ENCODE measurements around a stretch of chr1.

GRCh38 chr1:9723801-9724587 is 72.5 kb downstream of the PIK3CD start:
- RRBS = no CpG with 5 or more reads among the region's 15 CpGs

DNA sequence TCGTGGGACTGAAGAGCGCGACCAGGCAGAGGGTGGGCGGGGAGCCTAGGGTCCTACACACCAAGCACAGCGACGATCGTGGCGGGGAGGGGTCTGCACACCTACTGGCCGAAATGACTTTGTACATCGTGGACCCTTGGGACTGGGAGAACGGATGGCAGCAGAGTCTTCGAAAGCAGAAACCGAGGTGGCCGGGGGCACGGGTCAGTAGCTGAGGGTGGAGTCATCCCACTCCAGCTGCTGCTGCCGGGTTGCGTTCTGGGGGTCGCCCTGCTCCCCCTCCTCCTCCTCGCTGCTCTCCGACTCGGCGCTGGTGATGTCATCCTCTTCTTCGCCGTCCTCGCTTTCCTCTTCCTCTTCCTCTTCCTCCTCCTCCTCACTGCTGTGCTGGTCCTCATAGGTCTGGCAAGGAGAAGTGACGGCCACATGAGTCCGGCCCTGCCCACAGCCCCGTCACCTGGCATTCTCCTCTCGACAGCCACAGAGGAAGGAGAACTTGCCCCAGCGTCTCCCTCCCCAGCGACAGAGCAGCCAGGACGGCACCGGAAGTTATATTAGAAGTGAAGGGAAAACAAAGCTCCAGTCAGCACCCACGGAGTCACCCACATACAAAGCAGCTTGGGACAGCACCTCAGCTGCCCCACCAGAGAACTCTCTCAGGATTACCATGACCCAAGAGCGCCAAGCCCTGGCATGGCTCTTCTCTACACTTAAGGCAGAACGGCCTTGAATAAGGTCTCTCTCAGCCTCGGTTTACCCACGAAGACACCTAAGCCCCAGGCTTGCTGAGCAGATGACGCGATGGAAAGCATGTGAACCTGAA is 79.0 kb downstream of the PIK3CD start:
- RRBS = 83% methylated on average over 3 of the region's 40 CpGs

DNA sequence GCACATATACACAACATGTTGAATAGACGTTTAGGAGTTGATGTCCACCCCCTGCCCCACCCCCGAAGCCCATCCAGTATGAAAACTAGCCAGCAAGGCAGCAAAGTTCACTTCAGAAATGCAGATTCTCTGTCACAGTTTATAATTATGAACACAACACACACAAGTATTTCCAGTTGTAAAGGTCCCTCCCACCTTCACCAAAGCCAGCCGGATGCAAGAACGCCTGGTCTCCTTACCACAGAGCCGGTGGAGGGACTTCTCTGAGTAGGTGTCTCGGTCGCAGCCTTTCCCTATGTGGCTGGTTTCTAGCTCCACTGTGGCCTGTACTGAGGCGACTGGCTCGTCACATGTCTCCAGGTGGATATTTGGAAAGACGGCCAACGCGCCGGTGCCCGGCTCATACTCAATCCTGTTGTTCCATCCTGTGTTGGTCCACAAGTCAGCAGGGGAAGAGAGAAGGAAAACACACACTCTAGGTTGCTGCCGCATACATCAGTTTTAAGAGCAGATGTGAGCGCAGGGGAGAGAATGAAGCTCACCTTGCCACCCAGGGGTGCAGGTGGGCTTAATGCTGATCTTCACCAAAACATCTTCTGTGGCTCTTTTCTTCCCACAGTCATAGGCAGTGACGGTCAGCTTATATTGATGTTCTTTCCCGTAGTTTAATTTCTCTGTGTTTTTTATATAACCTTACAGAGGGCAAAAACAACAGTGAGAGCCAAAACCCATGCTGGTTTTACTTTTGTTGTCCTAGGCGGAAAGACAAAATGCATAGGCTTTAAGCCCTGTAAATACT is 74.3 kb downstream of the CLSTN1 start:
- RRBS = 80% methylated on average over 1 of the region's 19 CpGs

DNA sequence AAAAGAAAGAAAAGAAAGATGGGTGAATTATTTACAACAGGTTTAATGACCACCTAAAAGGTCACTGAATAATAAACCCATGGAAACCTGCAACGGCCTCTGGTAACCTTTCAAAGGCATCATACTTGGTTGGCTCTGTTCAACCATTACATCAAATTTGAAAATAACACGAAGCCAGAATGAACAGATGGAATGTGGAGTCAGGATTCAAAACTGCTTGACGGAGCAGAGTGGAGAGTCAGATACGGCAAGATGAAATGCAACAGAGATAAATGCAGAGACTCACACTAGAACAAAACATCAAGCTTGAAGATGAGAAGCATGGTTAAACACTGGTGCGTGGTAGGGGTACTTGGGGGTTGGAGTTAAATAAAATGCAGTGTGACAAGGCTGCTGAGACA is 27.1 kb downstream of the CLSTN1 start:
- RRBS = no CpG with 5 or more reads among the region's 5 CpGs

DNA sequence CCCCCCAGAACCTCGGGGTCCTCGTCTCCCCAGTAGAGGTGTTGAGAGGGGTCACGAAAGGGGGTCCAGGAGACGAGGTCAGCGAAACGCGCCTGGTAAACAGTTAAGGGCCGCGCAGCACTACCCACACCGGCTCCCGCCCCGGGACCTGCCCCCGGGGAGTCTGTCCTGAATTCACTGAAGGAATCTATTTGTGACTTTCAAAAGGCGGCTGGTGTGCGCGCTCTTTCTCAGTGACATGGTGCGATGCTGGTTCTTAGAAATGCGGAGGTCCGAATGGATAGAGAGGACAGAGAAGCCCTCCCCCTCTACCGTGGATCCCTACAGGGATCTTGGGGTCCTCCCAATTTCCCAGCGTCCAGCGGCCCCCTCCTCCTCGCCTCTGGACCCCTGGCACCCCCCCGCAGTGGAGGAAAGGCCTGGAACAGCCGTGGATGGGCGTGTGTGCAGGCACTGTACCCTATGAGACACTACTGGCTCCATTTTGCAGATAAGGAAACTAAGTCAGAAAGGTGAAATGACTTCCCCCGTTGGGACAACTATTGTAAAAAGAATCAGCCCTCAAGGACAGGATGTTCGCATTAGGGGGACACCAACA is 787 bp upstream of the CLSTN1 start:
- RRBS = no CpG with 5 or more reads among the region's 28 CpGs

GRCh38 chr1:9850450-9851419 is 27.0 kb upstream of the CLSTN1 start:
- RRBS = 42% methylated on average over 2 of the region's 24 CpGs

- RRBS = no CpG with 5 or more reads among the region's 12 CpGs
These were observed 32.1 kb downstream of the CTNNBIP1 start for GRCh38 chr1:9877884-9878525.

DNA sequence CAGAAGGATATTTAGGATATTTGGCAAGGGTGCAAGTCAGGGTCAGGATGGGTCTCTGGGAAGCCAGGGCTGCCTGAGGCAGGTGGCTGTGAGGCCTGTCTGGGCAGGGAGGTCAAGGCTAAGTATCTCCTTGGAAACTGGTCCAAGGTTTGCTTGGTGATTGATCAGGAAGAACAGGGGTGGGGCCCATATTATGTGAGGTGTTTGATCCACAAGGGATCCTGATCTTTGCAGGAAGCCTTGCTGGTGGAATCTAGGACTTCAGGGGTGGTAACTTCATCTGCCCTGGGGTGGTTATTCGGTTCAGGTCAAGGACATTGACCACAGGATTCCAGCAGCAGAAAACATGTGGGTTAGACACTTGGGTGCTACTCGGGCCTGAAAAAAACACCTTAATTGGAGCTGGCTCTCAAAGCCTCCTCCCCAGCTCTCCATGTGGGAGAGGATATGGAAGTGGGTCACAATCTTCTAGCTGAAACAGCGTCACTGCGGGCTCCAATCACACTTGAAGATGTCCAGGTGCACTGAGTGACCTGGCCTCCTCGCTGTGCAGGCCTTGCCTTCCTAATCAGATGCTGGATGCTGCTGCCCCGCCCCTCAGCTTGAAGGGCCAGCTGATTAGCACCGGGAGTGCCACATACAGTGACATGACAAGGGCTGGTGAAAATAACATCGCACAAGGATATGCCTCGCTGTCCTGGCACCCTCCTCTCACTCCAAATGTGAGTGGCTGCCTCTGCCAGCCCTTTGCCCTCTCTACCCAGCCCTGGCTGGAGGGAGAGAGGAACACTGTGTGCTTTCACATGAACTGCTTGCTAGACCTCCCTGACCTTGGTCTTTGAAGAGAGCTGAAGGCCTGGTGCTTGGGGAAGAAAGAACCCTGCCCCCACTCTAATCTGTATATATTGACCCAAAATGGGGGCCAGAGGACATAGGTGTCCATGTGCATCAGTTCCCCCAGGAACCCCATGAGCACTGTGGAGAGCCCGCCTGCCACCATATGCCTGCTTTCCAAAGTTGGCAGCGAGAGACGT is 8.5 kb downstream of the CTNNBIP1 start:
- RRBS = no CpG with 5 or more reads among the region's 12 CpGs

DNA sequence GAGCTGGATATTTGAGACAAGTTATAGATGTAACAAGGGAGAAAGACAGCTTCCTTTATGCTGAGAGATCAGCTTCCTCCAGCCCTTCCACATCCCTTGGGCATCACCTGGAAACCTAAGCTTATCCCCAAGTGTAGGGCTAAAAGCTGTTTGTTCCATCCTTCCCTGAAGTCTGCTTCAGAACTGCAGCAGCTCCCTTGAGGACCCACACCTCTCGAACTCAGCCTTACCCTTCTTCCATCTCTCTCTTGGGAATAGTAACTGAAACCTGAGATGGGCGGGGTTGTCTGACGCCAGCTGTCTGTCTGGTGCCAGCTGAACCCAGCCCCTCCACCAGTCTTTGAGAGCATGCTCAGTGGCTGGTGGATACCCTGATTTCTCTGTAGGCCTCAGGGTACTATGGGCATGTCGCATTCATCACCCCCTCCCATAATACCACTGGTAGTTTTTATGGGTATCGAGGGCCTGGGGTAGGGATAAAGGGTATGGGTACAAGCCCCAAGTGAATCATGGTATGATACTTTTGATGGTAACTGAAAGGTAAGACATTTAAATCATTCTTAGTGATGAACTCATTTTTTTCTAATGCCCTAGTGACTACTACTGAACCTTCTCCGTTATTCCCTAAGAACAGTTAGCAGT is 17.9 kb downstream of the NMNAT1 start:
- RRBS = no CpG with 5 or more reads among the region's 6 CpGs

DNA sequence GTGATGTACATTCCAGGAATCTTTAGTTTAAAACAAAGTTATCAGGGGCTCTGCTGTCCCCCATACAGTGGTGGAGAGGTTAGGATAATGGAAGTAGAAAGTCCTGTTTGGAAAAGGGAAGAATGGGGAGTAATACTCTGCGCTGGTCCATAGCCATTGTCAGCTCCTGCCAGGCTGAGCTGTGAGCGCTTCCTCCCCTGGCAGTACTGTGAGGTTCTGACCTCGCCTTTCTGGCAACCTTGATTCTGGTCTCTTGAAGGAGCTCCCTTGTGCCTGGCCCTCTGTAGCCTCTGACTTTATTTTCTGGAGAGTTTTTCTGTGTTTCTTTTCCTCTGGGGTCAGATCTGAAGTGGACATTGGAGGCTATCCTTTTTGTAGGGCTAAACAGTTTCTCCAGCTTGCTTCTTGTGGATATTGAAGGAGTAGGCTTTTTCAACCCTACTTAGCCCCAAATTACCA is 13.6 kb downstream of the UBE4B start:
- RRBS = no CpG with 5 or more reads among the region's 3 CpGs

DNA sequence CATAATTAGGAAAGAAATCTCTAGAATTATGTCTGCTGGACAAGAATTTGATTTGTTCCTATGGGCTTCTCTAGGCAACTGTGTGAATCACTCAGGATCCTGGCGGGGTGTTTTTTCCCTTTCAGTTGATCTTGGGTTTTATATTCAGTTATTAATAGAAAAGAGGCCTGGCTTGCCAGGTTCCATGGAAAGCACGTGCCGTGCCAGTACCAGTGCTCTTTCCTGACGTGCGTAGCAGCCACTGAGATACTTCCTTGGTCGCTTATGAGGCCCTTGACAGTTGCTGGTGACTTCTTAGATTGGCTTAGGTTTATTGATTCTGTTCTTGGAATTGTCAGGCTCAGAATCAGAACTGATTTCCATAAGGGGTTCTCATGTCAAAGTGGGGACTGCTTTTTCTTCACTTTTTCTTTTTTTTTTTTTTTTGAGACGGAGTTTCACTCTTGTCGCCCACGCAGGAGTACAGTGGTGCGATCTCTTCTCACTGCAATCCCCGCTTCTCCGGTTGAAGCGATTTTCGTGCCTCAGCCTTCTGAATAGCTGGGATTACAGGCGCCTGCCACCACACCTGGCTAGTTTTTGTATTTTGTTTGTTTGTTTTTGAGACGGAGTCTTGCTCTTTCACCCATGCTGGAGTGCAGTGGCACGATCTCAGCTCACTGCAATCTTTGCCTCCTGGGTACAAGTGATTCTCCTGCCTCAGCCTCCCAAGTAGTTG is 48.6 kb upstream of the KIF1B start:
- RRBS = no CpG with 5 or more reads among the region's 17 CpGs

DNA sequence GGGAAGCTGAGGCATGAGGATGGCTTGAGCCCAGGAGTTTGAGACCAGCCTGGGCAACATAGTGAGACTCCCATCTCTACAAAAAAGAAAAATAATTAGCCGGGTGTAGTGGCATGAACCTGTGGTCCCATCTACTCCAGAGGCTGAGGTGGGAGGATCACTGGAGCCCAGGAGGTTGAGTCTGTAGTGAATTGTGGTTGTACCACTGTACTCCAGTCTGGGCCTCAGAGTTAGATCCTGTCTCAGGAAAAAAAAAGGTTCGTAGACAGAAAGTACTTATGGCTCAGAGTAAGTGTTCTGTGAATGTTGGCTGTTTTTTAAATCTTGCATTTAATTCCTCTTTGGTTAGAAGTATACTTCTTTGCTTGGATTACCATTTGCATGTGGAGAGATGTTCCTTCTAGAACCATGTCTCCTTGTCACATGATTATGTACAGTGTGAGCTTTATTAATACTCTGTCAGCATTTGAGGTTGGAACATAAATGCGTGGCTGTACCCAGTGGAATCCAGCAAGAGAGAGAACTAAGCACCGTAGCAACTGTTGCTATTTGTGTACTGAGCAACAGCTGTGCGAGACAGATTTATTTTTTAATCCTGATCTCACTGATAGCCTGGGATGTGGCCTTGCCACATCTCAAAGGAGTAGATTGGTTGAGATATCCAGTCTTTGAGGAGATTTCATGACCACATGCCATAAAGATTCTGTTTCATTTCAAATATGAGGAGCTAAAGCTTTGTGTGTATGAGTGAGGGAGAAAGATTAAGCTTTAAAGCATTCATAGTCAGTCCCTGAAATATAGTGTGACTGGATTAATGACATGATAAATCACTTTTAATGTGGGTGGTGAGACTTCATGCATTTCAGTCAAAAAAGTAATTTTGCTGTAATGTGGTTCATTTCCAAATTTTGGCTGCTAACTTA is 43.3 kb downstream of the KIF1B start:
- RRBS = no CpG with 5 or more reads among the region's 5 CpGs

DNA sequence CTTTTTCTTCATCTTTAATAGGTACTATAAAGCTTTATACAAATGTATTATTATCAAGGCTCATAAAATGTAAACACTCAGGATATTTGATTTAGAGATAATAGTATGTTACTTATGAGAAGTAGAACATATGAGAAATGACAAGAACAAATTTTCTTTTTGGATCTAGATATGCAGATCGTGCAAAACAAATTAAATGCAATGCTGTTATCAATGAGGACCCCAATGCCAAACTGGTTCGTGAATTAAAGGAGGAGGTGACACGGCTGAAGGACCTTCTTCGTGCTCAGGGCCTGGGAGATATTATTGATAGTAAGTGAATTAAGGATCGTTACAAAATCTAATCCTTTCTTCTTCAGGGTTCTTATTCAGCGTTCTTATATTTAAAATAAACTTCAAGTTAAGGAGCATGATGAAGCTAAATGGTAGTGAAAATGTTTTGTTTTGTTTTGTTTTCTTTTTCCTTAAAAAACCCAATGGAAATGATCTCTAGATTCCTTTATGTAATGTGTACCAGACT is 67.5 kb downstream of the KIF1B start:
- RRBS = no CpG with 5 or more reads among the region's 6 CpGs

DNA sequence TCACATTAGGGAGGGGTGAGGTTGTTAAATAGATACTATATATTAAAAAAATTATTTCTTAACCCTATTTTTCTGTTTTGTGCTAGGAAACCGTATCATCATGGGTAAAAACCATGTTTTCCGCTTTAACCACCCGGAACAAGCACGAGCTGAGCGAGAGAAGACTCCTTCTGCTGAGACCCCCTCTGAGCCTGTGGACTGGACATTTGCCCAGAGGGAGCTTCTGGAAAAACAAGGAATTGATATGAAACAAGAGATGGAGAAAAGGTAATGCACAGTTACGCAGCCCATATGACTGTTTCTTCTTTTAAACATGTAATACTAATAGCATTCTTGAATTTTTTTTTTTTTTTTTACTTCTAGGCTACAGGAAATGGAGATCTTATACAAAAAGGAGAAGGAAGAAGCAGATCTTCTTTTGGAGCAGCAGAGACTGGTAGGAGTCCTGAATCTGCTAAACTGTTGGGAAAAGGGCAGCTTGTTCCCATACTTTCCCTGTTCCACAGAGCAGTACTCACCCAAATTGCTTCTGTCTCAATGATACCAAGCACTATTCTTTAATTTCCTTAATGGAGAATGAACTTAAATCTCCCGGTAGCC is 86.5 kb downstream of the KIF1B start:
- RRBS = no CpG with 5 or more reads among the region's 7 CpGs

- RRBS = no CpG with 5 or more reads among the region's 3 CpGs
These were observed 10.6 kb upstream of the PGD start for GRCh38 chr1:10388214-10388657.

GRCh38 chr1:10494954-10495752 is 20.4 kb downstream of the PEX14 start:
- RRBS = no CpG with 5 or more reads among the region's 20 CpGs

DNA sequence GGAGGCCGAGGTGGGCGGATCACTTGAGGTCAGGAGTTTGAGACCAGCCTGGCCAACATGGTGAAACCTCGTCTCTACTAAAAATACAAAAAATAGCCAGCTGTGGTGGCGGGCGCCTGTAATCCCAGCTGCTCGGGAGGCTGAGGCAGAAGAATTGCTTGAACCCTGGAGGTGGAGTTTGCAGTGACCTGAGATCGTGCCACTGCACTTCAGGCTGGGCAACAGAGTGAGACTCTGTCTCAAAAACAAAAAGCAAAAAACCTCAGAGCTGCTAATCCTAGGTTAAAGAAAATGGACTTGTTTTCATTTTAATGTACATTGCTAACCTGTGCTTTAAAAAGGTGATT is 82.6 kb downstream of the PEX14 start:
- RRBS = no CpG with 5 or more reads among the region's 7 CpGs

DNA sequence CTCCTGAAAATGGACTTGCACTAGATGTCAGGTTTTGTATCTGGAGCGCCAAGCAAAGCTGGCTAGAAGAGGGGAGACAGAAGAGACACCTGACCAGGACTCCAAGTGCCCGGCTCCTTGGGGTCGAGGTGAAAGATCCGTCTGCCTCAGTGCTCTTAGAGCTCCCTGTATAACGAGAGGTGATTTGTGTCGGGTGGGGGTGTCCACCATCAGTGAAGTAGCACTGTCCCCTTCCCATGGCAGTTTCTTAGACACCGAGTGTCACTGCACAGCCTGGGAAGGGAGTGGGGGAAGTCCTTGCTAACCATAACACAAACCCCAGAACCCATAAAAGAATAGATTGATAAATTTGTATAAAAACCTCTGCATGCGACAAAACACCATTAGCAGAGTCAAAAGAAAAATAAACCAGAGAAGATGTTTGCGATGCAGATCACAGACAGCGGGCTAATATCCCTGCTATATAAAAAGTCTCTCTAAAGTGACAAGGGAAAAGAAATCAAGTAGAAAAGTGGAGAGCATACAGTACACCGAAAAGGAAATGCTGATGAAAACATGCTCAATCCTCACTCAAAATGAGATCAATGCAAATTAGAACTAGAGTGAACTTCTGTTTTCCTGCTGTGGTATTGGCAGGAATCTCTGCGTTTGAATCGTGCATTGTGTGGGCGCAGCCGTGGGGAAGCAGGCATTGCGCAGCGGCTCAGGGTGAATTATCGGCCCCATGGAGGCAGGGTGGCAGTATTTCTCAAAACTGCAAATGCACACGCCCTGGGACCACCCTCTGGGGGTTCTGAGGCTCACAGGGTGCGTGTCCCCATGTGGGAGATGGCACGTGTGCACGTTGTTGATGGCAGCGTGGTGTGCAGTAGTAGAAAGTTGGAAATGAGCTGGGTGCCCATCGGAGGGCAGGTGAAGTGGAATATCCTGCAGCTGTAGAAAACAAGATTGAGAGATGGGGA is 140.4 kb downstream of the PEX14 start:
- RRBS = no CpG with 5 or more reads among the region's 24 CpGs

GRCh38 chr1:10635995-10636534 is 160.4 kb downstream of the CASZ1 start:
- RRBS = 85% methylated on average over 9 of the region's 22 CpGs

- RRBS = 82% methylated on average over 10 of the region's 33 CpGs
These were observed 129.9 kb downstream of the CASZ1 start for GRCh38 chr1:10666362-10667186.

Measured in skeletal muscle cell (primary cell).